ENCODE results near the gene PRR15.

GRCh38 chr7:27117699-27118626 lies 12.6 kb downstream of the HOXA4 start:
- PRO-cap = unidirectional peak, minus-strand start at chr7:27118310

- PRO-cap = no peak
Observed at GRCh38 chr7:27119180-27119944, 11.2 kb downstream of the HOXA4 start.

DNA sequence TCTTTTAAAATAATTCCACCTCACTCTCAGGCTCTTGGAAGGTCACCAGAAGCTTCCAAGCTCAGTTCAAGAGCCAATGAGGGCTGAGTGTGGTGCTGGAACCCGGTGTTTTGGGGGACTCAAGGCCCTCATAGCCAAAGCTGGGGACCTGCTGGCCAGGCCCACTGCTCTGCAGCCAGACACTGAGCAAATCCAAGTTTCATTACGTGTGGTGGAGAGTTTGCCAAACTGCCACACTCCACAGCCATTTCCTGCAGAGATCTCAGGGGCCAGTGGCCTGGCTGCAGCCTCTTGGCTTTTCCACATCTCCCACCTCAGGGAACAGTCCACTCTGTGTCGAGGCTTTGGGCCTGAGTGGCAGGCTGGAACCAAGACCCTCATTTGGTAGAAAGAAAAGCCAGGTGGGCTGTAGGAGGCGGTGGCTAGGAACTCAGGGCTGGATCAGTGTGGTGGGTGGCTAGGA lies 3.3 kb downstream of the HOXA11 start:
- PRO-cap = no peak

DNA sequence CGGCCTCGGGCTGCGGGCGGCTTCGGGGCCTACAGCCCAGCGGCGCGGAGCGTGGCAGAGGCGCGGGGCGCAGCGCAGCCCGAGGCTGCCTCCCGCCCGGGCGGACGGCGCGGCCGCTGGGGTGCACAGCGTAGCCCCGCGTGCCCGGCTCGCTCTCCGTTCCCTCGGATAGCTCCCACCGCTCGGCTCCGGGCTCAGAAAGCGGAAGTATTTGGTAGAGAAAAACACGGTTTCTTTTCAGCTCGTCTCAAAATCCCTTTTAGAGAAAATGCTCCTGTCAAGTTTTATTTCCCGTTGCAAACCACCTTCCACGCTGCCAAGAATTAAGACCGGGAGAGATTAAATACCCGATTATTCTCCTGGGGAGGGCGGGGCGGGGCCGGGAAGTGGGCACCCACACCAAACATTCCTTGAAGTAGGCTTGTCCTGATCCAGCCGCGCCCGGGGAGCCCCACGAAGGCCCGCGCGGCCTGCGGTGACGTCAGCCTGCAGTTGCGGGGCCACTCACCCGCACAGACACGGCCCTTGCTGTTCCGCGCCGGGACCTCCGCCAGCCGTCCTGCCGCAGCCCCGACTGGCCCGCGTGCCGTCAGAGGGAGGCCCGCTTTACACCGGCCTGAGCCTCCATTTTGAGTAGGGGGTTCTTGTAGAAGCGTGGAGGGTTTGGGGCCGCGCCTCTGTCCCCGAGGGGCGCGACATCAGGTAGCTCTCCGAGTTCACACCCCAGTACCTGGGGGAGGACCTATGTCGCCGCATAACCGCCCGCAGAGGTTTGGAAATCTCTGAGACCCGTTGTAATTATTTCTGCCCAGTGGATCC lies 7.0 kb downstream of the HOXA13 start:
- PRO-cap = no peak

- PRO-cap = no peak
Observed at GRCh38 chr7:27462855-27463308, 199.8 kb downstream of the HIBADH start.

DNA sequence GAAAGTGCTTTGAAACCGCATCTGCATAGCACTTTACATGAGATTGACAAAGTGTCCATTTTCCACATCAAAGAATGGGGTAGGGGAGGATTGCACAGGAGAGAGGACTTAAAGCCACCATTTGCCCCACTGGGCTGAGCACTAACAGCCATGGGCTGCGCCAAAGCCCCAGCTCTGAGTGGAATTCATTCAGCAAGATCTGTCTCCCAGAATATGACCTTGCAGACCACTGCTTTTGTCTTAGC lies 149.9 kb downstream of the HIBADH start:
- PRO-cap = no peak

- PRO-cap = no peak
Observed at GRCh38 chr7:27602635-27603124, 60.0 kb downstream of the HIBADH start.

DNA sequence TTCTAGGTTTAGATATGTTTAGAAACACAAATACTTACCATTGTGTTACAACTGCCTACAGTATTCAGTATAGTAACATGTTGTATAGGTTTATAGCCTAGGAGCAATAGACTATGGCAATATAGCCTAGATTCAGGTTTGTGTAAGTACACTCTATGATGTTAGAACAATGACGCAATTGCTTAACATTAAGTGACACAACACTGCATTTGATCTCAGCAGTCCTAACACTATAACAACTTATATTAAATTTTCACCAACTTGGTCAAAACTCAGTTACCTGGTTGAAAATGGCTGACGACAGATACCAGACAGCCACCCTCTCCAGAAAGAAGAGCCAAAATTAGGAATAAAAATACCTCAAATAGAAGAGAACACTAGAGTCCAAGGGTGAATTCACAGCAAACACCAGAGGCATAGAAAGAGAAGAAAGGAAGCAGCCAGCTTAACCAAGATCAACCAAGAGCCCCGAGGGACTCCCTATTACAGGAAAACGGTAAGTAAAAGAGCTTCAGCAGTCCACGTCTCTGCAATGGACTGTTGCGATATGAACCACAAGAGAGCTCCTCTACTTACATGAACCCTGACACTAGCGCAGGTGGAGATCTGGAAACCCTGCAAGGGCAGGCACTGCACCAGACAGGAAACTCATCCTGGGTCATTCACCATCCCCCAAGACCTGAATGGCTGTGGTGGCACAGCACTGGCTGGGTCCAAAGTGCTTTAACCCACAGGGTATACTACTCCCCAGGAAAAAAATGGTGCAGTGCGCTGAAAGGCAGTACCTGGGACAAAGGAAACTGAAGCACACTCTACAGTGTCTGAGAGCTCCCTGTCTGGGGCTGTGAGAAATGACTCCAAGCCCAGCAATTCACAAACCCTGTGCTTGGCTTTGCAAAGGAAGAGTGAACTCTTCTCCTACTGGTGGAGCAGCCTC lies 45.2 kb downstream of the HIBADH start:
- PRO-cap = no peak

DNA sequence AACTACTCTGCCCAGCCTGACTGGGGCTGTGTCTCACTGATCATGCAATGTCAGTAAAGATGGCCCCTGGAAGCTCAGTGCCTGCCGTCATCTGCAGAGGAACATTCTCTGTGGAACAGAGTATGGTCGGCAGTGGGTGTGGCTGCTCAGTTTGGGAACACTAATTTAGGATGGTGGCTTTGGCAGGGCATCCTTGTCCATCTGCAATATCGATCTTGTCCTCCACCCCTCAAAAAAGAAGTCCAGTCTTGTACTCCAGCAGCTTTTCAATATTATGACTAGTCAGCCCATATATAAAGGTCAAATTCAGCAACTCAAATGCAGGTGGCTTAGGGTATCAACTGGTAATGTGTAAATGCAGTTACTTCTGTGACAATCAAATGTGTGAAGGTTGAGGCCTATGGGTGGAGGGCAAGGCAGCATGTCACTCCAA lies 214.3 kb downstream of the TAX1BP1 start:
- PRO-cap = no peak

DNA sequence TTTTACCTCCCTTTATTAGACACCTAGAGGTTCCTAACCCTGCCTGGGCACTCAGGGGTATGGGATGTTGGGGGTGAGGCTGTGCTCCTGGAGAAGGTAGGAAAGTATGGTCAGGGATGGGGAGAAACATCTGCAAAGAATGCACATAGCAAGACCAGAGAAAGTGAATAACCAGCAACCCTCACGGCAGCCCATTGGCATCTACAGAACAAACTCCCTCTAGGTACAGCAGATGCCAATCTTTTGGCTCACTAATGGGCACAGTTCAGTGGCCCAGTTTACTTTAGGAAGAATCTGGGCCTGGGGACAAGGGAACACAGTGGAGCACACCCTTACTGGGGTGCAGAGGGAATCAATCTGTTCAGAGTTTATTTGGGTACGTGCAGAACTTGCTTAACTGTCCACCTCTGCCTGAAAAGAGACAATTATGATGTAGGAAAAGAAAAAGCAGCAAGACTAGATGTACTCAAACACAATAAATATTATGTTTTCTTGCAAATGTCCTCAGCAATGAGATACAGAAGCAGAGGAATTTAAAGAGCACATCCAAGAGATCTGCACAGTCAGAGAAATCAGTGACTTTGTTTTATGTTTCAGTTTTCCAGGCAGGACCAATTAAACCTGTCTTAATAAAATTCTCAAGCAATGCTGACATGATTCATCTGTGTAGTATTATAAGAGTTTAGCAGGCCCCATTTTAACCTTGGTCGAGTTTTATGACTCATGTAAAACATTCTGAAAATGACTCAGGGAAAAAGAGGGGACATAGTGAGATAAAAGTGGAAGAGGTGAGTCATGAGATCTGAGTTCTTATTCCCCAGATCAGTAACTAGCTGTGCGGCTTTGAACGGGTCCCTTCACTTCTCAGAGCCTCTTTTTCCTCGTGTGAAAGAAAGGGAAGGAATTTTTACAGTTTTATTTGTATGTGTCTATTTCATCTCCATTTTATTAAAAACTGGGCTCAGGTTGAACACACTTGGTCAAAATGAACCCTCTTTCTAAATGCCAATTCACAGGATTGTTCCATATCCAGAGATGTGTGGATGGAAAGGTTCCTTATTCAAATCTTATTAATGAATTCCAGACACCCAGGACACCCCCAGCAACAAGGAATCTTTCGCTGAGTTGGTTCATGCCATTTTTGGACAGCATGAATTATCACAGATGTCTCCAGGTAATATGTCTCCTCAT lies 143.5 kb downstream of the JAZF1 start:
- PRO-cap = no peak

DNA sequence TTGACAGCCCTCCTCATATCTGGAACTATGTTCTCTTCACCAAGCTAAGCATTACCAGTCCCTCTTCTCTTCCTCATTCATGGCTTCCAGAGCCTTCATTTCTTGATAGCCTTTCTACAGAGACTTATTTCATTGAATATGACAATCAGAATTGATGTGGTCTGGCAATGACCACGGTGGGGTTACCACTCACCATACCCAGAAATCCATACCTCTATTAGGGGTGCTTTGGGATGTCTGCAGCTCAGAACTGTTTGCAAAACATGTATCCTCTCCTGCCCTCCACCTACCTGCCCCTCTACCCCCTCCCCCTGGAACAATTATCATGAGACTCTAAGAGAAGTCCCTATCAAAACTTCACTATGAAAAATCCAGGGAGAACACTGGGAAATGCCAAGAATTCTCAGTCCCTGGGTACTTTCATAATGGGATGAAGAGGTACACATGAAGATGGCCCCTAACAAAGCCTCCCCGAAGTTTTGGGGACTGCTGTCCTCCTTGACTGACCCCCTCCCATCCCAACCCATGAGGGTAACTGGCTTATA lies 26.9 kb downstream of the JAZF1 start:
- PRO-cap = no peak

GRCh38 chr7:28170367-28171001 lies 10.1 kb downstream of the JAZF1 start:
- PRO-cap = no peak

DNA sequence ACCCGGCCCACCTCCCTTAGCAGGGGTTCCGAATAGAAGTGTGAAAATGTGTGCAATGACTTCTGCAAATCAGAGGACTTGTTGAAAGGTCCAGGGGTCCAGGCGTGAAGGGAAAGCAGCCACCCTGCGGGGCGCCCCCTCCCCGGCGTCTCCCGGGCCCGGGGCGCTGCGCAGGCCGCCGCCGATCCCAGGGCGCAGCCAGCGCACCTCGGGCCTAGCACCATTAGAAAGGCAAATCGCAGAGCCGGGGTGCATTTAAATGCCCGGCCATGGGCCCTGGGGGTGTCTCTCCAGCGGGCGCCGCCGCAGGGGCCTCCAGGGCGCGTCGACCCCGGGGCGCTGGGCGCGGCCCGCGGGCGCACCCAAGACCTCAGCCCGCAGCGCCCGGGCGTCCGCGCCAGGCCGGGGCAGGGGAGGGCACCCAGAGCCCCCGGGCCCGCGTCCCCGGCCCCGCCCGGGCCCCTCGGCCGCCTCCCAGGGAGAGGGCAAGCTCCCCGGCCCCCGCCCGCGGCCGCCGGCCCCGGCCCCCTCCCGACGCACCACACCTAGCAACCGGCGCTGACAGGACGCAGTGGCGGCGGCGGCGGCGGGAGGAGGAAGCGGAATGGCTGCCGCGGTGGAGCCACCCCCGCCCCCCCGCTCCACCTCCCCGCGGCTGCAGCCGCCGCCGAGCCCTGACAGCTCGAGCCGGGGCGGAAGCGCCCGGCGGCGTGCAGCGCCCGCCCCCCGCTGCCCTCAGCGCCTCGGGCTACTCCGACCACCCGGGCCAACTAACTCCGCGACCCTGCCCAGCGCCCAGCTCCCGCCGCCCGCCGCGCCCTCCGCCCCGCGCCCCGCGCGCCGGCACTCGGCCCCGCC lies 1.1 kb downstream of the JAZF1 start:
- PRO-cap = bidirectional peak, plus-strand start at position 680 of the sequence, minus-strand start at position 541 of the sequence

DNA sequence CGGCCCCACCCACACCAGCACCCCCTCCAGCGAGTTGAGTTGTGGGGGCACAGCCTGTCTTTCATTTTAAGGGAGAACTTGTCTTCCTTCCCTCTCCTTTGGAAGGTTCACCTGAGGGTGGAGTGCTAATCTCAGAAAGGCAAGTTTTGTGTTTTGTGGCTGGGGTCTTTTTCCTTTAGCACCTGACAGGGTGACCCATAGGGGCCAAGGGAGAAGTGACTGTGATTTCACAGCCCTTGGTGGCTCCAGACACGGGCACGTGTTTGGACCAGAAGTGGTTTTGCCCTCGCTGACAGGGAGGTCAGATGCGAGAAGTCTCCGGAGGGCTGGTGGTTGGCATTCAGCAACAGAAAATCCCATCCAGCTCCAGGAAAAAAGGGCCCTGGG lies 272.8 kb downstream of the CREB5 start:
- PRO-cap = no peak

DNA sequence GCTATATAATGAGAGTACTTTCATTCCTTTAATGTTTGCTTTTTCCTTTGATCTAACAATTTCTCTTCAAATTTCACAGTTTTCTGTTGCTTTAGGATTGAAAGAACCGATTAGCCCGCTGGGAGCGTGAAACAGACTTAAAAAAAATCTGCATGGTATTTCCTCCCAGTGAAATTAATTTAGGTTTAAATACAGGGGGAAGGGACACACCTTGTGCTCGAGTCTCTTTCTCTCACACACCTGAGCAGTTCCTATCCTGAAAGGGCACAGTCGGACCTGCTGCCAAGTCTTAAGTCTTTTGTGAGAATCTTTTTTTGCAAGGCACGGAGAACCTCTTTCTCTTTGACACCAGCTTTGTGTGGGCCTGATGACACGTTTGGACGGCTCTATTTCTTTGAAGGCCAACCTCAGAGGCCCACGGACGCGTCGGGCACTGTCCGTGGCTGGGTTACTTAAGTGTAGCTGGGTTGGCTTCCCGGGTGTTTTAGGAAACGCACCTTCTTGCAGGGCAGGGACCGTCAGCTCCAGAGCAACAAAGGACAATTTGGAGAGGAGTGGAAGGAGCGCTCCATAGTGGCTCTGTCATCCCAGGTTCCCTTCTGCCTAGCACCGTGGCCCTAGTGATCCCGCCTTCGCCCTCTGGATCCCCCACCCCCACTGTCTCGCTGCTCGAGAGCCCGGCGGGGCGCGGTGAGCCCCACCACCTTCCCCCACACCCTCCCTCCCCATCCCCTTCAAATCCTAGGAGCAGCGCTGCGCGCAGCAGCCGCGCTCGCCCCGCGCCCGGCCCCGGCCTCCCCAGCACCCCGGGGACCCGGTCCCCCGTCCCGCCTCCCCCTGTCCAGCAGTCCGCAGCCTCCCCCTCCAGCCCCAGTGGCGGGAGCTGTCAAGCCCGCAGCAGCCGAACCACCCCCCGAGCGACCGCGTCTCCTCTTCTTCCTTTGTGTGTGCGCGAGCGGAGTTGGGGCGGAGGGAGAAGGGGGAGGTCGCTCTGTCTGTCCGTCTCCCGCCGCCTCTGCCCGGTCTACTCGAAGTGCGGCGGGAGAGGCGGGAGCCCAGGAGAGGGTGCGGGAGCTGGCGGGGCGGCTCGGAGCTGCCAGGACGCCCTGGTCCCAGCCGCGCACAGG lies 733 bp upstream of the CHN2 start:
- PRO-cap = bidirectional peak, plus-strand start at position 737 of the sequence, minus-strand start at position 598 of the sequence

DNA sequence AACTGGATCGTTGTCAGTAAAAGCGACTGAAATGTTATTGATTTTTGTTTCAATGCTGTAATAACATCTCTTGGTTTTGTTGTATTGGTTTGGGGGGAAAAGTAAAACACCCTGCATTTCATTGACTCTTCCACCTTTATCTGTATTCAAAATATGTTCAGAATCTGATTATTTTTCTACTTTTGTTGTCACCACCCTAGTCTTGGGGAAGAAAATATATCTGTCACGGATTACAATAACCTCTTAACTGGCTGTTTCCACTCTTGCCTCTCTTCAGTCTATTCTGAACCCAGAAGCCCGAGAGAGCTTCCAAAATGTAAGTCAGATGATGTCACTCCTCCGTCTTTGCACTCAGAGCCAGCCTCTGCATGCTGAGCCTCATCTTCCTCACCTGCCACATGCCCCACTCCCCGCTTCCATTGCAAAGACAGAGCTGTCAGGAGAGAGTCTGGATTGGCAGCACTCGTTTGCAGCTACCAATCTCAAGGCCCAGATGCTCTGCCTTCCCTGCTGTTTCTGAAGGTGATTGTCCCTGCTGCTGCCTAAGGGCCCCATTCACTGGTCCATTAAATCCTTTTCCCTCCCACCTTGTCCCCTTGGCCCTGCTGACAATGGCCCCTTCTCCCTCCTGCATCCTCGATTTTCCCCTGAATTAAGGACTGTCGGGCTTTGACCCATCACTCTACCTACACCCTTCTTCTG lies 98.2 kb downstream of the CHN2 start:
- PRO-cap = no peak

DNA sequence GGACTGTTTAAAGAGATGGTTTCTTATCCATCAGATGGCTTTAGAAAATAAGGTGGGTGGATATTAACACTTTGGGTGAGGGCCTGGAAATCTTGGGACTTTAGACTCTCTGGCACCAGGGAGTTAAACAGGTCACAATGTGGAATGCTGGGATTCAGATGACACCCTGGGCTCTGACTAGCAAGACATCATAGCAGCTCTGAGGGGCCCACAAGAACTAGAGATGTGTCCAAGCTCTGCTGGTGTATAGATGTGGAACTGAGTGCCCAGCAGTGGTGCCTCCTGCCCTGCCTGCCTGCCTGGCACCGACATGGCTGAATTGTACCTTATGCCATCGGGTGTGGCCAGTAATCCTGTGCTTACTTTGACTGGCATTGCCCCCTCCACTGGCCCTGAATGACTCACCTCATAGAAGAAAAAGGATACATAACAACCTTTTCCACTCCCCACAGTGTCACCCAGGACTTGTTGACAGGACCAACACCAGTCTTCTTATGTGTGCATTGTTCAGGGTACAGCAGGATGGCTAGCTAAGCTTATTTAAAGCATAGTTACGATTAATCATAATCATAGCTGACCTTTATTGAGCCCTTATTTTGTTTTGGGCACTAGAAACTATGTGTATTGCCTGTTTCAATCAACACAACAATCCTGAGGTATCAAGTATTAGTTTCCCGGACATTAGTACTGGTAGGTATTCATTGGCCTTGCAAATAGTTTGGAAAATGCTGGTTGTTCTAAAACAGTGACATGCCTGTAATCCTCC lies 99.9 kb upstream of the PRR15 start:
- PRO-cap = no peak

DNA sequence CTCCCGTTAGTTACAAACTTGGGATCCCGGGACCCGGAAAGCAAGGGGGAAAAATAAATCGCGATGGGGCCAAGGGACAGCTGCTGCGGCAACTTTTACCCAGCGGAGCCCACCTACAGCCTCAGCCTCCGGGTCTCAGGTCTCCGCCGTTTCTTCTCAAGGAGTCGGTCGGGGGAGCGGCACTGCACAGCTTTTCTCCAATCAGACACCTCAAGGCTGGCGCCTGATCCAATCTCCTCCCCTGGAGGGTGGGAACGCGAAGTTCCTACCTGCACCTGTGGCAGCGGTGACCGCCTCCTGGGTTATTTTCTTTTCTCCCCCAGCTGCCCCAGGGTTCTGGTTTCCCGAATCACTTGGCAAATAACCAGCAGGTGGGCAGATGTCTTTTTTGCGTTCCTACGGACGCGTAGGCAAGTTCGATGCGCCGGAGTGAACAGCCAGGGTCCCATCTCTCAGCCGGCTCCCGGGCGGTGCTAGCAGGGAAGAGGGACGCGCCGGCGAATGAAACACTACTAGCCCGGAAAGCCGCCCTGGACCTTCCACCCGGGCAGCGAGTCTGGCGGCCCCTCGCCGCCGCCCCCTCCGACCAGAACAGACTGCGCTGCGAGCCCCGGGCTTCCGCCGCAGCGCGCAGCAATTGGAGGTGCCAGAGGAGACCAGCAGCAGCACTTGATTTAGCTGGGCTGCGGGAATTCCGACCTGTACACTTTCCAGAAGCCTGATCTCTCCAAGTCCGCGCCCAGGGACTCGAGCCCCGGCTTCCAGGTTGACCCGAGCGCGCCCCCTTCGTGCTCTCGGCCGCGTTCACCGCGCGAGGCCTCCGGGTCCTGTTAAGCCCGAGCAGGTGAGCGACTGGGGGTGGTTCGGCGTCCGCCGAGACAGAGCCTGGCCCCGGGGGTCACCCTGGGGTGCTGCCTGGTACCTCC lies at the start of gene PRR15:
TSS of gene PRR15 (plus strand) at position 302 of the 926 bp plus-strand sequence.
- PRO-cap = bidirectional peak, plus-strand start at position 274 of the sequence, minus-strand start at position 158 of the sequence

DNA sequence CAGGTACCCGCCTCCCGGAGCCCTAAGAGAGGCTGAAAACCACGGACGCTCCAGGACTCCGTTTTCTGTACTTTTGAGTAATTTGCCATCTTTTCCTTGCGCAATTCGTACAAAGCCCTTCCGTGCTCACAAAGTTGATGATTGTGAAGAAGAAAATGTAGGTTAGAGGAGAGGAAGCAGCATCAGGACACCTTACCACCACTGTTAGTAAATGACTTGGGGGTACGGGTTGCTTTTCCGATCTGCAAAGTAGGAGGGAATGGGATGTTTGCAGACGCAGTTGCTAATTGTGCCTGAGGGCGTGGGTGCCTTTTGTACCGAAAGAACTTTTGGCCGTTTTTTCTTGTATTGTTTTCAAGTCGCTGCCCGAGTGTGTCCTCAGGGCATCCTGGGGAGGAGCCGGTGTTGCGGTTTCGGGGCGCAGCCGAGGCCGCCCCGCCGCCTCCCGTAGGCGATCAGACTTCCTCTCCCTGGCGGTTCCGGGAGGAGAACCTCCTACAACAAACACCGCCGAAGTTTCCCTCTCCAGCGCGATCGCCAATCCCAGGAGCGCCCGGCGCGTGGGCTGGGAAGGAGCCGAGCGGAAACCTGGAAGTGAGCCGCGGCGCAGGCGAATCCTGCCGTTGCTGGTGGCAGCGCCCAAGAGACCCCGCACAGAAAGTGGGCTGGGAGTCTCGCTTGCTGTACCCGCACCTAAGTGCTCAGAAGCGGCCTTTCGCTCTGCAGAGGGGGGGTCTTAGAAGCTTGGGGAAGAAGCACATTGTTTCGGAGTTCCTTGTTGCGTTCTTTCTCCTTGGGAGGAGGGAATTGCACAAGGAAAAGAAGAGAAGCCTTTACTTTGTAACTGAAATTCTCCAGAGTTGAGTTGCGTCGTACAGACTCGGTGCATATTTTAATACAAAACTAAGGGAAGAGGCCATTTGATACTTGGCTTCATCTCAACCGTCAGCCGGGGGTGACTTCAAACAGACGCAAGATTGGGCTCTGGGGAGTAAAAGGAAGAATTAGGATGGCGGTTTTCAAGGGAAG lies 1.1 kb downstream of the PRR15 start:
- PRO-cap = bidirectional peak, plus-strand start at position 546 of the sequence, minus-strand start at position 468 of the sequence

- PRO-cap = bidirectional peak, plus-strand start at chr7:29609458, minus-strand start at chr7:29609343
Observed at GRCh38 chr7:29609037-29610015, 45.7 kb downstream of the PRR15 start.